ENCODE measurements around a stretch of chr6.

DNA sequence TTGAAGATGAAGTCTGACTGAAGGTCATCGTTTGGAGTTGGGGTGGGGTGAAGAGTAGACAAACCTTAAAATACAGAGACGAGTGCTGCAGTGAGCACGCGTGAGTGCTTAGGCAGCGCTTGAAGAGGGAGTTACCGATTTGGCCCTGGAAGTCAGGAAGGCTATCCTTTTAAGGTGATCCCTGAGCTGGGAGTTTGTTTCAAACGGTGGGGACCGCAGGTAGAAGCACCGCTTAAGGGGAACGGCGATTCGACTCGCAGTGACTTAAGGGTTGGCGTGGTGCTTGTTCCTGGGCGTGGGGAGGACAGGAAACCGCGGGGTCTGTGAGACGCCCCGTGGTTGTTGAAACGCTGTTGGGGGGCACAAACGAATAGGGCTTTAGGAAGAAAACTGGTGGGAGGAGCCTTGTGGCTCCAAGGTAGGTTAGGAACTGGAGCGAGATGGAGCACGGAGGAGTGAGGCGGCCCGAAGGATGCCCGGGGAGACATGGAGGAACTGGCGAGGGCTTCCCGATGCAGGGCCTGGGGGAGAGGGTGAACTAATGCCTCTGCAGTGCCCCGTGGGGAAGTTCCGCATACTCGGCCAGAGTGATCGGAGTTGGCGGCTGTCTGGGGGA lies 1.4 kb upstream of the CDYL start:
- RRBS, 2 experiments, result no CpG with 5 or more reads among the region's 33 CpGs

DNA sequence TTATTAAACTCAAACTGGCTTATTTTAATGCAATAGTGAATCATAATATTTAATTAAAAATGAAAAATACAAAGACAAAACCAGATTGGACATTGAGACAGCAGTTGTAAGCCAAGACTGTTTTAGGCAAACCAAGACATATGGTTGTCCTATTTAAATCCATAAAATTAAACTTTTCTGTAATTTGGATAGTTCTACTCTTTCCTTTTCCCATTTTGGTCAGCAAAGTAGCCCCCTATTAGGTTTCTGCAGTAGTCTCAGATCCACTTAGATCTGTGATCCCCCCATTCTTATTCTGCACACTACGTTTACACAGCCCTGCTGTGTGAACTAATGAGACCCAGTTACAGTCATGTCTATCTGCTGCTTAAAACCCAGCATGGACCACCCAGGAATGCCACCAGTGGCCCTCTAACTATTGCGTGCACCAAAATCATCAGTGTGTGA lies 70.5 kb downstream of the CDYL start:
- RRBS, 2 experiments, result no CpG with 5 or more reads among the region's 2 CpGs

DNA sequence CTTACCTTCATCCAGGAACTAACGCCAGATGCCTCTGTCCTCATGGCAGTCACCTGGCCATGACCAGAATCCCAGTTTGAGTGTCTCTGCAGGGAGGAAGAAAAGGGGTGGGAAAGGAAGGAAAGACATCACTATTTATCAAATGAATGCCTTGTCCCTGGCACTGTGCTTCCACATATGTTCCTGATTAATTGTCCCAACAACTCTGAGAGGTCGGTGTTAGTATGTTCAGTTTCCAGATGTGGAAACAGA lies 31.1 kb upstream of the PPP1R3G start:
- RRBS, 2 experiments, result no CpG with 5 or more reads among the region's 2 CpGs

DNA sequence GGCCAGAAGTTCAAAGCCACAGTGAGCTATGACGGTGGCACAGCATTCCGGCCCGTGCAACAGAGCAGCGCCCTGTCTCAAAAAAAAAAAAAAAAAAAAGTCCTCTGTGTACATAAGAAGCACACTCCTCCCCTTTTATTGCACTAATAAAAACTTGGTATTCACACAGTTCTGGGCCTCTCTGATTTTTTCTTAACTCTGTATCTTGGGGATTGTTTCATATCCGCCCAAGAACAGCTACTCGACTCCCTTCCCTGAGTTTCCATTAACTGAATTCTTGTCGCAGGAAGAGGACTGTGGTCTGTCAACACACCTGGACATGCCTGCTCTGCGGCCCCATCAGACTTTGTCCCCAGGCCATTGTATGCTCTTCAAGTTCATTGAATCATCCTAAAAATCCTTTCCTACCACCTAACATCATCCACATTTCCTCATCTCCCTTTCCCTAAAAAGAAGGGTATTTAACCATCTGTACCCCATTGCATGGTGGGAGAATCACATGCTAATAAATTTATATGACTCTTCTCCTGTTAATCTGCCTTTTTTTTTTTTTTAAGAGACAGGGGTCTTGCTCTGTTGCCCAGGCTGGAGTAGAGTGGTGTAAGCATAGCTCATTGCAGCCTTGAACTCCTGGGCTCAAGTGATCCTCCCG lies 25.8 kb upstream of the PPP1R3G start:
- RRBS, 2 experiments, result 91 to 95% methylated on average over 2 of the region's 9 CpGs

GRCh38 chr6:5663253-5663747 lies 343.4 kb downstream of the NRN1 start:
- RRBS, 2 experiments, result no CpG with 5 or more reads among the region's 7 CpGs

GRCh38 chr6:5685766-5686202 lies 320.9 kb downstream of the NRN1 start:
- RRBS, 2 experiments, result no CpG with 5 or more reads among the region's 5 CpGs

DNA sequence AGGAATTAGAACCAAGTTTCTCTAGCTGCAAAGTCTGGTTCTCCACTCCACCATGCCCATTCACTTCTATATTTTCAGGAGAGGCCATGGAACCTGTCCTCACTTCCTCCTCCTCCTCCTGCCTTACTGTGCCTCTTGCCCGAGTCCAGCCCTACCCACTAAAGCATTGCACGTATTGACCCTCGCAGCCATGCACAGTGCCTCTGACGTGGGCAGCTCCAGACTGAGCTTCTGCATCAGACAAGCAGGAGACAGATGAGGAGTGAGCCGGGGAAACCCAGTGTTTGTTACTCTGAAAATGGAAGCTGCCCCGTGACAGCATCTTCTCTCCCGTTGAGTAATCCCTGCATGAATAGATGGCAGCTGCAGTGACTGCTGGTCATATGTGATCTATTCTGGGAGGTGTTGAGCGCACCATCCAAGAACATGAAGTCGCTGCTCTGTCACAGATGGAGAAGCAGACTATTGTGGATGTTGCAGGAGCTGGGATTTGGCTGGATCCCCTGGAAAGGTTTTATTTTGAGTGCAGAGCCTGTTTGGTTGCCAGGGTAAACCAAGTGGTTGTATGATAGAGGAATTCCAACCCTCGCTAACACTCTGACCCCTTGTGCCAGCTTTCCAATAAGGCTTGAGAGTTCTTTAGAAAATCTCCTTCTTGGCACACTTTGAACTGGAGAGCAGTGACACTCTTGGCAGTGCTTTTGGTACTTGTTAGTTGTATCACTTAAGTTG lies 242.3 kb downstream of the NRN1 start:
- RRBS, 2 experiments, result no CpG with 5 or more reads among the region's 10 CpGs

GRCh38 chr6:5782633-5783373 lies 223.9 kb downstream of the NRN1 start:
- RRBS, 2 experiments, result no CpG with 5 or more reads among the region's 19 CpGs

- RRBS, 2 experiments, result no CpG with 5 or more reads among the region's 5 CpGs
Observed at GRCh38 chr6:6589182-6589924, 833 bp downstream of the LY86 start.

- RRBS, 2 experiments, result no CpG with 5 or more reads among the region's 13 CpGs
Observed at GRCh38 chr6:6654309-6655348, 66.1 kb downstream of the LY86 start.

DNA sequence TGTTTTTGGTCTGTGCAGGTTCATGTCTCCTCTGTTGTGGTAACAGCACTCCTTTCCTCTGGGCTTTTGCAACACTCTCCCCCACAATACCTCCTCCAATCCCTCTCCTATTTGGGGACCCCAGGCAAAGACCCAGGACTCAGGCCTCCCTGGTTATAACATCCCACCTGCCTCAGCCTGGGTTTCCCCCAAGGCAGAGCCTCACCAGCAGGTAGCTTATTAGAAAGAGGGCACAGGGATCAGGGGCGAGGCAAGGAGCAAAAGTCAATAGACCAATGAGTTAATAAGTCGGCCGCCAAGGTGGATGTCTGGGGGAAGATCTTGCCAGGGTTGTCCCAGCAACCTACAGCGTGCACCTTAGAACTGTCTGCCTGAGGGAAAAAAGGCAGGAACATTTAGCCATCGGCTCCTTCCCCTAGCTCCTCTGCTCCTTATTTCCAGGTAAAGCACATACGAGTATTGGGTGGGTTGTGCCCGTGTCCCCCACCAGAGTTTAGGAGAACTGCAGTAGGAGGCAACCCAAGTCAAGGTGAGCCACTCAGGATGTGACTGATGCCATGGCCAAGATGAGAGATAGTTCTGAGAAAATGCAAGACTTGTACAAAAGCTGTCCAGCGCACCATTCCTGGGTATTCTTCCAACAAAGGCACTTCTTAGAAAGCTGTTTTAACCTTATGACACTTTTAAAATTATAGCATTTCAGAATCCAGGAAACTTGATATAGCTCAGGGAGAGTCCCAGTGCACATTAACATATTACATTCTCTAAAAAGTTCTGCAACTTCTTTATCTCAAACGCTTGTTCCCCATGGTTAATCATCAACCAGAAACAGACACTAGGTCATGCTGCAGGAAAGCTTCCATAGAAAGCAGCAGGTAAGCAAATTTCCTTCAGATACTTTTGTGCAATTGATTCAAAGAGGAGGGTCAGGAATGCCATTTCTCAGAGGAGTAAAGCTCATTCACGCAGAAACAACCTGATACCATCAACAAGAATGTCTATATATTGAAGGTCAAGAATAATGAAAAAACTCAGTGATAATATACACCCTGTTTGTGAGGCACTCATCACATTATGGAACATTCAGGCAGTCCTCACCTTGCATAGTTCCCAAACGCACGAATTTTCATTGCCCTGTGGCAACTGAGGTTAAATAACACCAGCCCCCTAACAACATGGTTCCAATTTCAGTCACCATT lies 95.2 kb downstream of the LY86 start:
- RRBS, 2 experiments, result no CpG with 5 or more reads among the region's 12 CpGs

- RRBS, 2 experiments, result no CpG with 5 or more reads among the region's 27 CpGs
Observed at GRCh38 chr6:6712278-6713520, 124.2 kb downstream of the LY86 start.

- RRBS, 2 experiments, result no CpG with 5 or more reads among the region's 10 CpGs
Observed at GRCh38 chr6:6725692-6726189, 137.2 kb downstream of the LY86 start.

GRCh38 chr6:6730689-6731234 lies 142.2 kb downstream of the LY86 start:
- RRBS, 2 experiments, result no CpG with 5 or more reads among the region's 3 CpGs

- RRBS, 2 experiments, result 83% methylated on average over 2 of the region's 14 CpGs; no CpG with 5 or more reads in 1 of the 2 experiments
Observed at GRCh38 chr6:6746075-6746338, 157.5 kb downstream of the LY86 start.

DNA sequence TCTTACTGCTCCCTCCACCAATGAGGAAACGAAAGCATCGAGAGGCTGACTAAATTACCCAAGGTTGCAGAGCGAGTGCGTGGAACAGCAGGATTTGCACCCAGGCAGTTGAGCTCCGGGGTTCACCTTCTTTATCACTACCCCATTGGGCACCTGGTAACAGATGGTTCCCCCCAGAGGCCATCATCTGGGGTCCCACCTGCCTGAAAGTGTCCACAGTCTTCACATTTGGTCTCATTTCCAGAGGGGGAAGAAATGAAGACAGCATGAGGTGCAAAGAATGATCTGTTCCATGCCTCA lies 208.4 kb downstream of the LY86 start:
- RRBS, 2 experiments, result no CpG with 5 or more reads among the region's 5 CpGs

DNA sequence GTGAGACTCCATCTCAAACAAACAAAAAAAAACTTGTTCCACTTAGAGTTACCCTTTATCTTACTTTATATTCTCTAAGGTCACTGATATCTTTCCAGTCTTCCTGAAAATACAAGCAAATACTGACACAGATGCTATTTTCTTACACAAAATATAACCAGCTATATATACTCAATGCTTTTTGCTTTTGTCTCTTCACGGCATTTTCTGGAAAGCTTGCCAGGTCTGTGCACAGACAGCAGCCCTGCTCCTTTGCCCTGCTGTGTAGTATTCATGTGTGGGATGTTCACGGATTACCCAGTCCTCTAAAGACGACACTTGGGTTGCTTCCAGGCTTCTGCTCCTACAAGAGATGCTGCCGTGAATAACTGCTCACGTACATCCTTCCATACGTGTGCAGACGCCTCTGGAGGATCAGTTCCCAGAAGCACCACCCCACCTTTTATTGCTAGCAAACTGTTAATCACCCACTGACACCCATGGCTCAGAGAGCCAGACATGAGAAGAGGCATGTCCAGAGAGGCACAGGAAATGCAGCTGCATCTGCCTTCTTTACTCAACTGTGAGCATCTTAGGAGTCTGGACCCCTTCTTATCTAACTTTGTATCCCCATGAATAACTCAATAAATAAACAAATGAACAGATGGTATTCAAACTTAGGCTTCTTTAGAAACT lies 229.0 kb upstream of the RREB1 start:
- RRBS, 2 experiments, result no CpG with 5 or more reads among the region's 7 CpGs

DNA sequence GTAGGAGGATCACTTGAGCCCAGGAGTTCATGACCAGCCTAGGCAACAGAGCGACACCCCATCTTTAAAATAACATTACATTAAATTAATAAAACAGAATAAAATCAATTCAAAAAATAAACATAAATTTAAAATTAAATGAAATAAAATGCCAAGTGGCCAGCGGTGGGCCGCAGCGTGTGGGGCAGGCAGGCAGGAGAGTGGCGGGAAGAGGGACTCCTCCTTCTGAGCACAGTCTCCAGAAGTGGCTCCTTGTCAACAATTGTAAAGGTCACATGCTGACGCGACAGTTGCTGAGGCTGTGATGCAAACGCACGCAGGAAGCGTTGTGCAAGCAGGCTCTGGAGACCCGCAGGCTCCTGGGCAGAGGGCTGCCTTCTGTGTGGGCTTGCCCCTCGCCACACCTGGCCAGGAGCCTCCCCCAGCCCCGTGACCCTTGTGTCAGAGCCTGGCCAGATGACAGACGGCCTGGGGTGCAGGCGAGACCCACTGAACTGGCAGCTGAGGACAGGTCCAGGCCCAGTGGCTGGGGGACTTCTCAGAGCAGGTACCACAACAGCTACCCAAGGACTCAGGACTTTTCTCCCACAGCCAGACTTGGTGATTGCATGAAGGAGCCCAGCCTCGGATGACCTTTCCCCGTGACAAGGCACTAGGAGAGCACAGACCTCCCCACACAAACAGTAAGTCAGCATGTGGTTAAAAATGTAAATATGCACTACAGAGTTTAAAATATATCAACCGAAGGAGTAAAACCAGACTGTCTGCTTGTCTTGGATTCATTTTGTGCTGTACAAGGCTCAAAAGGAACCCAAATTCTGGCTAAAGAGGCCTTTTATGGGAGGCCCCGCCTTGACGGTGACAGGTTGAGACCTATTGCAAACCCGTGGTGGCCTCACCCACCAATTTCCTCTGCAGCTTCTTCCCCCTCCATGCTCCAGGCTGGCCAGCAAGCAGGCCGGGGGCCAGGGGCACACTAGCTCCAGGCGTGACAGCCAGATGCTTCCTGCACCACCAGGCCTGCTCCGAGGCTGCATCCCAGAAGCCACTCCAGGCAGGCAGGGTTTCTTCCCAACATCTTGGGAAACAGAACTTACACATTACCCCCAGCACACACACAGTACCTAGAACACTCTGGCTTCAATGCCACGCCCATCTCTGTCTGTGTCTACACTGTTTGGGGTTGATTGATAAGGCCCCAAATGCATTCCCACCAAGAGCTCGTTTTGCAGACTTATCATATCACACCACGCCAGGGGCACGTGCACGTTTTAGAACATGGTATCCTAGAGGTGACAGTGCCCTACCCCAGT lies 222.0 kb upstream of the RREB1 start:
- RRBS, 2 experiments, result no CpG with 5 or more reads among the region's 29 CpGs

DNA sequence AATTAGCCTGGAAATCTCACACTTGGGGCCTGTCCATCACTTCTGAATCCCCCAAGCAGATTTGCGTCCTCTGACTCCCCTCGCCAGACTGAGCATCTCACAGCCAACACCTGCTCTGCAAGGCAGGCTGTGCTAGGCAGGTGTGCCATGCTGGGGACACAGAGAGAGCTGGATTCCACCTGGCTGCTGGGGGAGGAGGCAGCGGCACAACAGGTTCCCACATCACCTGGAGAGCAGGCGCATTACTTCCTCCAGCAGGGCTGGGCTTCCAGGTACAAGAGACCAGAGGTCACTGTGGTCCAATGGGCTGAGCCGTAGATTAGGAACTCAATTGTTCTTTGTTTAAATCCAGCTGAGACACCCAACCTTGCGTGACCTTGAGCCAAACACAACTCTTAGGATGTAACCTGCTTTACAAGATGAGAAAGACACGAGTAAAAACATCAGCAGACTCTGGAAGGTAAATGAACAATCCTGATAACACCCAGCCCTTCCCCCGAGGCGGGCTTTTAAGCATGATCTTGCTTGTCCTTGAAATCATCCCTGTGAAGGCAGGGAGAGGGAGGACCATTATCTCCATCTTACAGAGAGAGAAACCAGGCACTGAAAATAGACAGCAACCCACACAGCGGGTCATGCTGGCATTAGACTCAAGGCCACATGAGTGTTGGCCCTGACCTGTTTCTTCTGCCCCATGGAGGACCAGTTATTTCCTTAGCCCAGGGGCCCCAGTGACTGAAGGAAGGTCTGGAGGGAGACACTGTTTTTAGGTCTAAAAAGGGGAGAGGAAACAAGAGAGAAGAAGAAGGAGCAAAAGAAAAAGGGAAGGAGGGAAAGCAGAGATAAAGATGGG lies 216.5 kb upstream of the RREB1 start:
- RRBS, 2 experiments, result no CpG with 5 or more reads among the region's 10 CpGs

- RRBS, 2 experiments, result no CpG with 5 or more reads among the region's 10 CpGs
Observed at GRCh38 chr6:6915689-6916241, 192.0 kb upstream of the RREB1 start.

All from bronchial epithelial cell (primary cell).